SK-N-DZ (cell line): ENCODE results near the genes NDUFB2, TAS2R5 and MGAM2.

DNA sequence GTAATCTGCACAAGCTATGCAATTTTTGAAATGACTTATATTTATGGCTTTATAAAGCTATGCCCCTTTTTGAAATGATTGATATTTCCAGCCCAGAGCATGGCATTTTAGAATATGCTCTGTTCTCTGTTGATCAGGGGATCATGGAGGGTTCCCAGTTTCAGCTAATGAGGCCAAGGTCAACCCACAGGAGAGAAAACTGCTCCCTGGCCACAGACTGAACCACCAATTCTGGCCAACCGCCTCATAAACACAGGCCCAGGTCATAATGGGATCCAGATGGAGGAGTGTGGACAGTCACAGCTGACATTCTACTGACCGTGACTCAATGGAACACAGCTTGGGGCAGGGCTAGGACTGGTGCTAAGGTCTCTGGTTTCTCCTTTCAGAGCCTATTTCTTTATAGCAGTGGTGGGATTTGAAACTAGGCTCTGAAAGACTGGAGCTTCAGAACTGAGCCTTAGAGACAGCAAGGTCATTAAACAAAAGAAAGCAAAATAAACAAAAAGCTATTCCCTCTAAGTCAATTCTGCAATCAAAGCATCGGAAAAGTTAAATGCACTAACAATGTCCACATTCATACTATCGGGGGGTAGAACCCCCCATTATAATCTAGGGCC is 68.3 kb downstream of the HIPK2 start:
RAMPAGE:
- cytosol, long total RNA, result no peak
- nucleus, long total RNA, result no peak

DNA sequence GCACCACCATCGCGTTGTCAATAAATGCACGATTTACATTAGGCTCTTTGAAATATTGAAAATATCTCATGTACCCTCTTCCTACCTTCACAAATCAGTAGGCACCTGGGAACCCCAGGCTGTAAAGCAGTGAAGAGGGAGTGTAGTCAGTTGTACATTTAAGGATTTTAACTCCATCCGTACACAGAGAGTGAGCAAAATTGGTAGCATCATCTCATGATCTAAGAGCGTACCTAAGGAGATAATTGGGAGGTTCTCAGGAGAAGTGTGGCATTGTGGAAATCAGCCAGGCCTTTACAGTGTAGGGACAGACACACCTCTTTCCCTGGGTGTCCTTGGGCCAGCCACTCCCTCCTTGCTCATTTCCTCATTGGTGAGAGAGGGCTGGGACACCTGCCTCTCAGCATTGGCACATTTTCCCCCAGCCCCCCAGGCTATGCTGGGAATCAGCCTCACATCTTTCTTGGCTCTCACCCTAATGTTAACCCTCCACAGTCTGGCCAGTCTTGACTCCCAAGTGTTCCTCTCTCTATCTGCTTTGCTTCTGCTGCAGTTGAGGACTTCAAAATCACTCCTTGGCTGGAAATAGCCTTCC is 15.6 kb downstream of the TBXAS1 start:
RAMPAGE:
- cytosol, long total RNA, result no peak
- nucleus, long total RNA, result no peak

DNA sequence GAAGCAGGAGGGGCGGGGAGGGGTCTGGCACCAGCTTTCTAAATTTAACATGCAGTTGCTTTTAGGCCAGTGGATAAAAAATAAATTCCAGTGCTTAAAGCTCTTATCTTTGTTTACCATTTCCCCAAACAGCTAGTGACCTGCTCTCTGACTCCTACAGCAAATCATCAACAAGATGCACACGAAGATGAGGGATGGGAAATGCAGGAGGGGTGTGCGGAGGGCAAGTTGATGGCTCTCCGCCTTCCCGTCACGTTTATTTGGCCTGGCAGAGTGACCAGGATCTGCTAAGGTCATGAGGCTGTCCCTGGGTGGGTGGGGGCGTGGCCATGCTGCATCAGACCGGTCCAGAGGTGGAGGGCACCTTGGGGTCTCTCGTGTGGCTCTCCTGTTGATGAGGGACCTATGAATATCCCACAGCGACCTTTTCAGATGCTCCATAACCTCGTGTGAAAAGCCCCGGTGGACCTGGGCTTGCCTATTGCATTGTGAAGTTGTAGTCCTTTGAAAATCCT is 67.5 kb downstream of the PARP12 start:
RAMPAGE:
- cytosol, long total RNA, result no peak
- nucleus, long total RNA, result no peak

GRCh38 chr7:140033279-140034270 is 29.2 kb downstream of the PARP12 start:
RAMPAGE:
- cytosol, long total RNA, result no peak
- nucleus, long total RNA, result no peak

DNA sequence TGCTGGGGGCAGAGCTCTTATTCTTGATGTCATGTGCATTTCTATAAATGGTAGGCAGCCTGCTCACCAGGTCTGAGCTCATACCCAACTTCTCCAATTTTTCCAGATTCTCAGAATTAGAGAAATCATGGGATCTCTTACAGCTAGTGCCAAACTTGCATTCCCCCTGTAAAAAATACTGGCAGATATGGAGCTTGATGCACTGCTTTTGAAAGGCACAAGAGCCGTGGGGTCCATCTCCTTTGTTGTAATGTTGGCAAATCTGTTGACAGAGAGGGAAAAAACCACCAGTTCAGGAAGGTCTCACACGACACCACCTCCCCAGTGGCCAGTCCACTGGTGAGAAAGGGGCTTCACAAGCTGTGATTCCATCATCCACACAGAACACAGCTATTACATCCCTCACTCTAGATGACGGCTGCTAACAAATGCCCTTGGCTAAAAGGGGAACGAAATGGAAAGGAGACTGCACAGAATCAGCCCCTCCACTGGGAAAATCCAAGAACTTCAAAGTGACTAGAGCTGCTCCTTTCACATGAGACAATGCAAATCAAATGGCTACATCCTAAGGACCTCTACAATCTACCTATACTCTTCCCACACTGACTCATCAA is 5.8 kb downstream of the PARP12 start:
RAMPAGE:
- cytosol, long total RNA, result no peak
- nucleus, long total RNA, result no peak

GRCh38 chr7:140059149-140060023 is 3.4 kb downstream of the PARP12 start:
RAMPAGE:
- cytosol, long total RNA, result no peak
- nucleus, long total RNA, result no peak

RAMPAGE:
- cytosol, long total RNA, result no peak
- nucleus, long total RNA, result no peak
These were observed 65.7 kb upstream of the KDM7A start for GRCh38 chr7:140242262-140243008.

GRCh38 chr7:140594090-140594740 is 46.4 kb downstream of the DENND2A start:
RAMPAGE:
- cytosol, long total RNA, result no peak
- nucleus, long total RNA, result no peak

GRCh38 chr7:140639264-140639766 is 1.3 kb downstream of the DENND2A start:
RAMPAGE:
- cytosol, long total RNA, result no peak
- nucleus, long total RNA, result no peak

GRCh38 chr7:140695881-140696374 is 580 bp upstream of the NDUFB2 start:
RAMPAGE:
- cytosol, long total RNA, result no peak
- nucleus, long total RNA, result no peak

DNA sequence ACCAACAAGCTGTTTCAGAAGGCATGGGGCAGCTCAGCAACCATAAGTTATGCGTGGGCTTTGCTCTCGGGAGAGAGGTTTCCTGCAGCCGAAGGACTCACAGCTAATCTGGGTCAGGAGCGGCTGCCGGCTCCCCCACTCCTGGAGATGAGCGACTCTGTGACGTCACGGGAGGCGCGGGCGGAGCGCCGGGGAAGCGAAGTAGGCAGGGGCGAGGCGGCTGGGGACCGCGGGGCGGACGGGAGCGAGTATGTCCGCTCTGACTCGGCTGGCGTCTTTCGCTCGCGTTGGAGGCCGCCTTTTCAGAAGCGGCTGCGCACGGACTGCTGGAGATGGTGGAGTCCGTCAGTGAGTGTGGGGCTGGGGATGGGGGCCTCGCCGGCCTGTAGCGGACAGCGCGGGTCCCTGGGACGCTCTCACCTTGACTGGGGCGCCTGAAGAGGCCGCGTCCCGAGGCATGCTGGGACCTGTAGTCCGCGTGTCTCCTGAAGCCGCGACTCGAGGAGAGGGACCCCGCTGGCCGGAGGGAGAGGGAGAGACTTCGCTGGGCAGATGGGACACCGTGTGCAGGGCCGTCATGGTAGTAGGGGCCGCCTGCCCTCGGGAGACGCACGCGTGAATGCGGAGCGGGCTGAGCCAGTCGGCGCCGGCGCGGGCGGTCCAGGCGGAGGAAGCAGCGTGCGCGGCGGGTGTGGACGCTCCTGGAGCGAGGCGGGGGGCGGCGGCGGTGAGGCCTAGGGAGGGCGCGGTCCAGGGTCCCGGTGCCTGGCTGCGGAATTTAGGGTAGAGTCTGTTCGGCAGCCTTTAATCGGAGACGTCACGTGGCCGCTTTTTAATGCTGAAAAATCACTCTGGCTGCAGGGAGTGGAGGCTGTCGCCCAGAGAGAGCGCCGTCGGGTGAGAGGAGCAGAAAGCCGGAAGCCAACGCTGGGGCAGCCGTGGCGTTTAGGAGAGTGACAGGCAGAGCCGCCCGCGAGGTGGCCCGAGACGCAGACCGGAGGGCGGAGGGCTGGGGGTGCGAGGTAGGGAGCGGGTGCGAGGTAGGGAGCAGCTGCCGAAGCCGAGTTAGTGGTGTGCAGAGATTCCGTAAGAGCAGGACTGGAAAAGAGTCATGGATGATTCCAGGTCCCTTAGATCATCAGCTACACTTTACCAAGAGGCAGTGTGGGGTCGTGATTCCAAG is at the start of gene NDUFB2:
TSS of gene NDUFB2 (plus strand) at position 214 of the 1,183 bp plus-strand sequence.
RAMPAGE:
- cytosol, long total RNA, result start-site peak on the plus strand centred at position 213 of the sequence, 61 bp wide, 5,288 and 4,776 reads in 2 replicates
- nucleus, long total RNA, result start-site peak on the plus strand centred at position 210 of the sequence, 45 bp wide, 1,313 and 419 reads in 2 replicates

RAMPAGE:
- cytosol, long total RNA, result no peak
- nucleus, long total RNA, result no peak
These were observed 24.9 kb downstream of the NDUFB2 start for GRCh38 chr7:140721328-140721941.

GRCh38 chr7:140886401-140886850 is 38.3 kb downstream of the BRAF start:
RAMPAGE:
- cytosol, long total RNA, result no peak
- nucleus, long total RNA, result no peak

RAMPAGE:
- cytosol, long total RNA, result no peak
- nucleus, long total RNA, result no peak
These were observed 16.1 kb downstream of the BRAF start for GRCh38 chr7:140908397-140909171.

RAMPAGE:
- cytosol, long total RNA, result no peak
- nucleus, long total RNA, result no peak
These were observed 17.8 kb upstream of the MRPS33 start for GRCh38 chr7:141032490-141033002.

RAMPAGE:
- cytosol, long total RNA, result no peak
- nucleus, long total RNA, result no peak
These were observed 47.5 kb downstream of the DENND11 start for GRCh38 chr7:141654334-141655095.

RAMPAGE:
- cytosol, long total RNA, result no peak
- nucleus, long total RNA, result no peak
These were observed 16.5 kb downstream of the DENND11 start for GRCh38 chr7:141685284-141685971.

RAMPAGE:
- cytosol, long total RNA, result no peak
- nucleus, long total RNA, result no peak
These were observed at the start of gene TAS2R5 for GRCh38 chr7:141789950-141790506. TAS2R5 (plus strand) TSS chr7:141790217.

RAMPAGE:
- cytosol, long total RNA, result no peak
- nucleus, long total RNA, result no peak
These were observed 2.3 kb upstream of the TAS2R38 start for GRCh38 chr7:141975669-141976550.

DNA sequence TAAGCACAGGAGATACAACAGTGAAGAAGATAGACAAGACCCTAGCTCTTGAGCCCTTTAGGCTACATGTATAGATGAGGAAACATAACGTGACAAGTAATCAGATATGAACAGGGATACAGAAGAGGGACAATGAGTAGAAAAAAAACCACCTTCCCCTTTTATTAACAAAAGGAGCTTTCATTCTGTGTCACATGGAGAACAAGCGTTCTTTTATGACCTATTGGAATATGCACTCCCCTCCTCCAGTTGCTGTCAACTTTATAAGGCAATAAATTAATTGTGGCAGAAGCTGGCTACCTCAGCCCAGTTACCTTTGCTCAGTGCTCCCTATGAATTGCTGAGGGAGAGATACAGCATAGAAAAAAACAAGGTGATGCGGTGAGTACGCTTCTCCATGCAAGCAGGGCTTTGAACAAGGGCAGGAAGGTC is at the start of gene MGAM2:
TSS of gene MGAM2 (plus strand) at position 292 of the 432 bp plus-strand sequence.
RAMPAGE:
- cytosol, long total RNA, result no peak
- nucleus, long total RNA, result no peak